Non-pigmented ciliary epithelial cell (primary cell): ENCODE measurements around a stretch of chr6.

DNA sequence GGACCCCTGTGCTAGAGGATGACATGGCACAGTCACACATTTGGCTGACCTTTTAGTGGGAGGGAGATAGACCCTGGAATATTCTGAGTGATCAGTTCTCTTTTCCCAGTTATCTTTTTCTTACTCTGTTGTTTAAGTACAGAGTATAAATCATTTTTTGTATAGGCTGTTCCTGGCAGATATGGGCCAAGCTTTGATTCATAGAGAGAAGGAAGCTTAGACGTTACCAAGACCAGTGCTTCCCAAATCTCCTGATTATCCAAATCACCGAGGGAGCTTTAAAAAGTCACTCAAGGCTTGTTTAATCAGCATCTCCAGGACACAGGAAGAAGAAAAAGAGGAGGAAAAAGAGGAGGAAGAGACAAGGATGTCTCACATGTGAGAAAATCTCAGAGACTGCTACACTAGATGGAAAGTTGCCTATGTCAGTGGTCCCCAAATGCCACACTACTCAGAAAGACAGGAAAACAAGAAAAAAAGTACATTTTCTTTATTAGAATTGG is 50.1 kb downstream of the PPP1R14C start:
- RRBS, result no CpG with 5 or more reads among the region's 2 CpGs

DNA sequence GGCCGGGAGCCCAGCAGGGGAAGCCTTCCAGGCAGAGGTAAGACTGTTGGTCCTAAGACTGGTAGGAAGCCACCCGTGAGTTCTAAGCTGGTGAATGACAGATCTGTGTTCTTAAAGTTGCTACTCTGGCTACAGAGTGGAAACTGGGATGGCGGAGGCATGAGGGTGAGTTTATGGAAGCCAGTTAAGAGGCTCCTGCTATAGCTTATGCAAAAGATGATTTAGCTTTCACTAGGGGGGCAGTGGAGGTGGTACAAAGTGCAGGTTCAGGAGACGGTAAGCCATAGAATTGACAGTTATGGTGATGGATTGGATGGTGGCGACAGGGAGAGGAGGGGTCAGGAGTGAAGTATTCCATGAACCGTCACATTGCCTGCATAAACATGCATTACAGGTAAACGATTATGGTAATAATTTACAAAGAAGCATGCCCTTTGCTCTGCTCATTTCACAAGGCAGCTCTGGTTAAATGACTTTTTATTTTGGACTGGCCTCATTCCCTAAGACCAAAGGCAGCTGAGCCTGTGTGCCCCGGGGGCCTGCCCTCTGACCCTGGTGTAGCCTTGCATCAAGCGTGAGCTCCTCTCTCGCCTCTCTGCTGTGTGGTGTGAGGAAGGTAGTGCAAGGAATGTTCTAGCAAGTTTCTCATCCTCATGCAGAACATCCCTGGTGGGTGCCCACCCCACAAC is 58.8 kb downstream of the PPP1R14C start:
- RRBS, result no CpG with 5 or more reads among the region's 10 CpGs

DNA sequence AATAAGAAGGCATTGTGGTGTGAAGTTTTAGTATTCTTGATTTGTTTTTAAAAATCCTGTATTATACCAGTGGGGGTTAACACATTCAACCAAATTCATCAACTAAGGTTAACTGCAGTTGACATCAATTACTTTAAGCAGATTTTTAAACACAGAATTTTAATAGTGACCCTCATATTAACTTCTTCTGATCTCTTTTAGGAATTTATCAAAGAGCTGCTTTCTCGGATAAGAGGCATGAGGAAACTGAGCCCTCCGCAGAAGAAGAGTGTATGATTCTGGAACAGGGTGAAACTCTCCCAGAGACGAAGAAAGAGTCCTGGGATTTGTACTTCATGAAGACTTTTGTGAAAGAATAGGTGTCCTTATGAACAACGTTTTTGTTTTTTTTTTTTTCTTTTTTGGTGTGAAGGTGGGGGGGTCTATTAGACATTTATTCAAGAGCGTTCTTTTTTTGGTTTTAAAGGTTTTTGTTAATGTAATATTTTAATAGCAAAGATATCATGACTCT is 105.8 kb downstream of the PPP1R14C start:
- RRBS, result no CpG with 5 or more reads among the region's 5 CpGs

DNA sequence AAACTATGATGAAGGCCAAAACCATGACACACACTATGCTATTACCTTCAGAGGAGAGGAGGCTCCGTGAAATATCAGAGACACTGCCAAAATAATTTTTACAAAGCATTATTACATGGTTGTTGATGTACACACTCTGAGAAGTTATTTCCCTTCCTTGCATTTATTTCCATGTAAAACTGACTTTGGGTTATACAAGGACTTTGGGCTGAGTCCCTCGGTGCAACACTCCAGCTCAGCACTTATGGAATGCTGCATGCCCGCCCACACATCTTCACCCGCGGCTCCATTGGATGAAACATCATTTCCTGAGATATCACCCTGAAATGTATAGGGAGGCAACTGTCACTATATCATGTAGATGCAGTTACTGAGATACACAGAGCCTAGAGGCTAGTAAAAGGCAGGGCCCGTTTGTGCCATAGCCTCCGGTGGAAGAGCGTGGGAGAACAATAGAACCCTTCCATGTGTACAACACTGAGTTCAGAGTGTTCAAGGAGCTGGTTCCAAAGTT is 101.2 kb upstream of the IYD start:
- RRBS, result no CpG with 5 or more reads among the region's 8 CpGs

- RRBS, result no CpG with 5 or more reads among the region's 5 CpGs
Measured at GRCh38 chr6:150324159-150324514, 44.7 kb upstream of the IYD start.

- RRBS, result no CpG with 5 or more reads among the region's 5 CpGs
Measured at GRCh38 chr6:150403113-150403793, 34.4 kb downstream of the IYD start.

DNA sequence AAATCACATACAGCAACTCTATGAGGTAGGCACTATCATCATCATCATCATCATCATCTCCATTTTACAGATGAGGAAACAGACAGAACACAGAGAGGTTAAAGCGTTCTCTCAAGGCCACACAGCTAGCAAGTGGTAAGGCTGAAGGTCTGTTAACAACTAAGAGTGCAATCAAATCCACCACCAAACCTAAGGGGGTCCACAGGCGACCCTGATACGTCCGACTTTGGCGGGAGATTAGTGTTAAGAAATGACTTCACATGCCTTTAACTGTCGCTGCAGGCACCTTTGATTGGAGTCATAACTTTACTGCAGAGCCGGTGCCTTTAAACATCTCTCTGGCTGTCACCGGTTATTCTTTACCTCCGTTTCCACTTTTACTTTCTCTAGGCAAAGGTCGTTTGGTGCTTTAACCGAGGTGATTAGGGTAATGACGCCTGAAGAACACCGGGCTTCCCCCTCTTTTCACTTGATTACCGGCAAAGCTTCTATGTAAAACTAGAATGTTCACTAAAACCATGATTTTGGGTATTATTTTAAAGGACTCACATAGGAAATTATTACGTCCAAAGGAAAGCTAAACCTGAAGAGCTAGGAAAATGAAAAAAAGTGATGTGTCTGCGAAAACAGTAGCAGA is 584 bp upstream of the PLEKHG1 start:
- RRBS, result 14% methylated on average over 3 of the region's 16 CpGs

GRCh38 chr6:150698639-150698847 is 98.9 kb downstream of the PLEKHG1 start:
- RRBS, result no CpG with 5 or more reads among the region's 3 CpGs

GRCh38 chr6:150710120-150710732 is 110.5 kb downstream of the PLEKHG1 start:
- RRBS, result no CpG with 5 or more reads among the region's 7 CpGs

DNA sequence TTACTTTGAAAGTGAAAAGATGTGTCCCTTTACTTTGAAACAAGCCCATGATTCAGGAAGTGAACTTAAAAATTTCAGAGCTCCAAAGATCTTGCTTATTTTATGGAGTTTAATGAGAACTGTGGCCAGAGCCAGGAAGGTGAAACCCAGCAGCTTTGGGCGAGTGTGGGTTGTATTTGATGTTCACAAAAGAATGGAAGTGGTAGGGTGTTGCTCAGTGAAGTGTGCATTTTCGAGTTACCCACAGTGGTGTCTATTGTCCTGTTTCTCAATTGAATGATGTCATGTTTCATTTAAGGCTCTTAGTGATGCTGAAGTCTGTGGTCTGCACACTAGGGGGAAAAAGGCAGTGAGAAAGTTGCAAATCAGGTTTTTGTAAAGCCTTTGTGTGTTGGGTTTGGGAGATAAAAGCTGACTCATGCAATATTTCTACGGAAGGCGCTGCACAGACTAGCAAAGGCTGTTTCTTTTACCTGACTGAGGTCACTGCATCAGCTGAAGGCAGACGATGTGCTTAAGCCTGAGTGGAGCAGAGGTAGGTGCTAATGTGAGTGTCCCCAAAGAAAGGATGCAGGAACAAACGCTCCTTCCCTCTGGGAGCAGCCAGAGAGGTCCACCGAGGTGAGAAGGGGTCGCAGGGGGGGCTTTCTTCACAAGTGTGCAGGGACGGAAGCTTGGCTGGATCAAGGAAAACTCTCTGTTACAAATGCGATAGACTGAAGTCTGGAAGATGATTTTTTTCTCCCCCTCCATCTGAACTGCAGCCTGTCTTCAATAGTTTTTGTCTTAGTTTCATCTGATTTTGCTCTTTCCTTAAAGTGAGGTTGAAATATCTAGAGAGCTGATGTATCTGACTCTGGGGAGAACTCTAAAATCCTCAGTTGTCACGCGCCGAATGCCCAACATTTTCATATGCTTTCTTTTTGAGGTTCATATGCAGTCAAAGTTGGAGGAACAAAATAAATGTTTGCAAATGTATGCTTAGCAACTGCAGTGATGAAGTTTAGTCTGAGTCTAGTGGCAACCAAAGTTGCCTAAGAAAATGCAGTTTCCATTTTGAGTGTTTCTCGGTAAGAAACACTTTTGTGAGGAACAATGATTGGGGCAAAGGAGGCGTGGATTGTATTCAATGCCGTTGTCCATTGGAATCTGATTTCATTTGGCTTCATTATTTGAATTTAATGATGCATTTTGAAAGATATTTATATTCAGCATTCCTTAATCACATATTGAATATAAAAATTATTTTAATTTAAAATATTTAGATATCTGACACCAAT is 121.4 kb downstream of the PLEKHG1 start:
- RRBS, result no CpG with 5 or more reads among the region's 16 CpGs

DNA sequence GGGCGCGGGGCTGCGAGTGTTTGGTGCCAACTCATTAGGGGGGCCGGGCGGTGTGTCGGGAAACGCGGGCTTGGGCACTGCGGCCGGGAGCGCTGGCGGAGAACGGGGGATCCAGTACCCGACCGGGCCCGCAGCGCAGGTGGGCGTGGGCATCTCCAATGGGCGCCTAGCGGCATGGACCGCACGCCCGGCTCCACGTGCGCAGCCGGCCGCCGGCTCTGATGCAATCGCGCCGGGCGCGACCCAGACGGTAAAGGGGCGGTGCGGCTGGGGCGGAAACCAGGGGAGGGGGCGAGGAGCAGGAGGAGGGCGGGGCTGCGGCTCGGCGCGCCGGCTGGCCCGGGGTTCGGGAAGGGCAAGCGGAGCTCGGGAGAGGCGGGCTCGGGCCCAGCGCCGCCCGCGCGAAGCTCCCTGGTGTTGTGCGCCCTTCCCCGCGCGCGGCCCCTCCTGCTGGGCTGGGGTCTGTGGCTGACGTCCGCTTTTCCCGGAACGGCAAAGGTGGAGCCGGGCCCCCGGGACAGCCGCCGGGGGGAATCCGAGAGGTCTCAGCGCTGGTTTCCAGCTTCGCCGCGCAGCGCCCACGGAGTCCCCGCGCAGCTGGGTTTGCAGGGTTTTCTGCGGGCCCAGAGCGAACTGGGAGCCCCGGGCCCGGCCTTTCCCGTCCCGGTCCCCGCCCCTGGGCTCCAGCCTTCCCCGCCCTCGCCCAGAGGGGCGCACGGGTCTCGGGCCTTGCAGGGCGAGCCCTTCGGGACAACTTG is 815 bp downstream of the MTHFD1L start:
- RRBS, result 1% methylated on average over 34 of the region's 91 CpGs

- RRBS, result no CpG with 5 or more reads among the region's 20 CpGs
Measured at GRCh38 chr6:150894634-150895596, 29.4 kb downstream of the MTHFD1L start.

GRCh38 chr6:151009394-151010132 is 144.1 kb downstream of the MTHFD1L start:
- RRBS, result no CpG with 5 or more reads among the region's 19 CpGs

- RRBS, result no CpG with 5 or more reads among the region's 4 CpGs
Measured at GRCh38 chr6:151118411-151118757, 121.4 kb upstream of the AKAP12 start.

GRCh38 chr6:151154399-151154951 is 85.3 kb upstream of the AKAP12 start:
- RRBS, result no CpG with 5 or more reads among the region's 3 CpGs

GRCh38 chr6:151380054-151381032 is 11.0 kb downstream of the ZBTB2 start:
- RRBS, result no CpG with 5 or more reads among the region's 13 CpGs

DNA sequence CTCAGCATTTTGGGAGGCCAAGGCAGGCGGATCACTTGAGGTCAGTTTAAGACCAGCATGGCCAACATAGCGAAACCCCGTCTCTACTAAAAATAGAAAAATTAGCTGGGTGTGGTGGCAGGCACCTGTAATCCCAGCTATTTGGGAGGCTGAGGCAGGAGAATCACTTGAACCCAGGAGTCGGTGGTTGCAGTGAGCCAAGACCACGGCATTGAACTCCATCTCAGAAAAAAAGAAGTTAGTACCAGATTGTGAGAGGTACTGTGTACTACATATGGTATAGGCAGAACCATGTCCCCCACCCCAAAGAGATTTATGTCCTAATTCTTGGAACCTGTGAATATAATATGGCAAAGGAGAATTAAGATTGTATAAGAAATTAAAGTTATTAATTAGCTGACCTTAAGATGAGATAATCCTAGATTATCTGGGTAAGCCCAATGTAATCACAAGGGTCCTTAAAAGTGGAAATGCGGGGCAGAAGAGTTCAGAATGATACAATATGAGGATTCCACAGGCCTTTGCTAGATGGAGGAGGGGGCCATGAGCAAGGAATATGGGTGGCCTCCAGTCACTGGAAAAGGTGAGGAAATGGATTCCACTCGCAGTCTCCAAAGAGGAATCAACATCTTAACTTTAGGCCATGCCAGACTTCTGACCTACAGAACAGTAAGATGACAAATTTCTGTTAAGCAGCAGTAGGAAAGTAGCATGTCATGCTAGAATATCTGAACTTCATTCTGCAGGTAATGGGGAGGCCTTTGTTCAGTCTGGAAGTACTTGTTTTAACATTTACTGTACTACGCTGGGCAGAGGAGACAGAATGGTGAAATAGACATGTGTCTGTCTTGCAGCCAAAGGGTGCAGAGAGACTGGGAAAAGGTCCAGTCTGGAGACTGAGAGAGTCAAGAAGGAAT is 17.1 kb upstream of the ZBTB2 start:
- RRBS, result no CpG with 5 or more reads among the region's 8 CpGs

GRCh38 chr6:151416728-151417653 is 25.6 kb upstream of the ZBTB2 start:
- RRBS, result no CpG with 5 or more reads among the region's 9 CpGs

GRCh38 chr6:151445901-151446638 is 5.9 kb downstream of the RMND1 start:
- RRBS, result no CpG with 5 or more reads among the region's 3 CpGs

GRCh38 chr6:151616054-151616730 is 122.4 kb downstream of the CCDC170 start:
- RRBS, result no CpG with 5 or more reads among the region's 11 CpGs